SK-N-MC (cell line): ENCODE results near the genes ABCF2 and SMARCD3.

- RRBS = 9% methylated on average over 3 of the region's 12 CpGs
These were observed 6.9 kb downstream of the KCNH2 start for GRCh38 chr7:150971095-150971698.

GRCh38 chr7:150971808-150972559 lies 6.1 kb downstream of the KCNH2 start:
- RRBS = 65% methylated on average over 3 of the region's 16 CpGs

DNA sequence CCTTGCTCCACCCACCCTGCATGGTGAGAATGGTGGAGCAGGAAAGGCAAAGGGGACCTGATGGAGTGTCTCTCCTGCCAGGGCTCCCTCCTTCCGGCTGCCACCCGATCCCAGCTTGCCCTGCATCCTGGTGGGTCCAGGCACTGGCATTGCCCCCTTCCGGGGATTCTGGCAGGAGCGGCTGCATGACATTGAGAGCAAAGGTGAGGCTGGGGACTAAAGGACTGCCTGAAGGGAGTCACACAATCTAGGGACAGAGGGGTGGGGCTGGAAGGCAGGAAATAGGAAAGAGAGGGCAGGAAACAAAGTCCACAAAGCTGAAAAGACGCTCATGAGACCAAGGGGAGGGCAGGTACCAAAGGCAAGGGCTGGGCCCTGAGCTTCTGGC lies 12.0 kb downstream of the ATG9B start:
- RRBS = 69% methylated on average over 3 of the region's 5 CpGs

- RRBS = no CpG with 5 or more reads among the region's 19 CpGs
These were observed 9.4 kb downstream of the ATG9B start for GRCh38 chr7:151014698-151015534.

- RRBS = 1% methylated on average over 5 of the region's 102 CpGs
These were observed 5.9 kb downstream of the ATG9B start for GRCh38 chr7:151018085-151019074.

DNA sequence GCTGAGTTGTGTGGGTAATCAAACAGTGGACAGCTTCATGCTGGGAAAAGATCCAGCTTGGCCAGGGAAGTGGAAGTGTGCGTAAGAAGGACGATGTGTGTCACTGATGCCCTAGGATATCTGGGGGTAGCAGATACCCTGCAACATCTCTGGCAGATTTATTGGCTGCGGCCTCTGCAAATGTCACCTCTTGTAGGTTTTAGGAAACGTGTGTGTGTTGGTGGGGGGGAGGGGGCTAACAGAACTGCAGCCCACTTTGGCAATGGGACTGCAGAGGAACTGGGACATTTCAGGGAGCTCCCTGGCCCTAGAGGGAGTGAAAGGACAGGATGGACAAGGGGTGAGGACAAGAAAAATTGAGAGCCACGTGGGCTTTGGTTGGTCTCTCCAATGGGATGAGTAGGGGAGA lies 910 bp upstream of the AGAP3 start:
- RRBS = no CpG with 5 or more reads among the region's 5 CpGs

- RRBS = no CpG with 5 or more reads among the region's 2 CpGs
These were observed 1.8 kb downstream of the AGAP3 start for GRCh38 chr7:151088094-151088364.

DNA sequence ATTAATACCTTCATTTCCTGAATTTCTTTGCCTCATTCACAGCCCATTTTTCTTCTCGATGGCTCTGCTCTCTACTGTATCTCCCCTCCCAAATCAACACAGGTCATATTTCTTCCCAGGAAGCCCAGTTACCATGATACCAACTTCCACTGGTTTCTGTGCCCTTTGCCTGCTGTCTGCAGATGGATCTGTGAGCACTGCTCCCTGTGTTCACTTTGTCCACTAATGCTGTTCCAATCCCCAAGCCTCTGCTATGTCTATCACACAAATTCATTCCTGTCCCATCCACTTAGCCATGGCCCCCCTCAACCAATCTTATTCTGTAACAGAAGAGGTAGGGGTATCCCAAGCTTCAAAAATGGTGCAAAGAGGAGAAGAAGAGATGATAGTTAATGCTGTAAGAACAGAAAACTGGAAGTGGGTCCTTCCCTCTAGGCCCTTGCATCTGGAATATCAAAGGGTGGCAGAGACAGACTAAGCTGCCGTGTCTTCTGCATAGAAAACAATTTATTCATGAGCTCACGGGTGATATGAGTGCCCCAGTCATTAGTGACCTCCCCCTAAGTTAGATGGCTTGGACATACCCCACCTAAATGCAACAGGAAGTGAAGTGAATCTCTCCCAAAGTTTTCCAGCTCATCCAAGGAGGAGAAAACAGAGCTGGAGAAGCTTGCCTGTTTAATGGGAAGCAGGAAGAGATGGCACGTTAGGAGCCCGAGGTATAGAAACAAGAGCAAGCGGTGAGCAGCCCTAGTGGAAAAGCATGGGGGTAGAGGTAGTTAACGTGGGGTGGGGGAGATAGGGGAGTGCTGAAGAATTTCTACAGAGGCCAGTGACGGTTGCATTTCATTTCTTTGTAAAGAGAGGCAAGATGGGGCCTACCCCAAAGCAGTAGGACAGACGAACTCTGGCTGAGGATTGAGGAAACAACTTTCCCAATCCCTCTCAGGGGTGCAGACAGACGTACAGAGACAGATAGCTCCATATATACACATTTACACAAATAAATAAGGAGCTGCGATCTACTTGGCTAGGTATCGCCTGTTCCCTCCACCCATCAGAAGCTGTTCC lies 20.0 kb downstream of the GBX1 start:
- RRBS = no CpG with 5 or more reads among the region's 12 CpGs

DNA sequence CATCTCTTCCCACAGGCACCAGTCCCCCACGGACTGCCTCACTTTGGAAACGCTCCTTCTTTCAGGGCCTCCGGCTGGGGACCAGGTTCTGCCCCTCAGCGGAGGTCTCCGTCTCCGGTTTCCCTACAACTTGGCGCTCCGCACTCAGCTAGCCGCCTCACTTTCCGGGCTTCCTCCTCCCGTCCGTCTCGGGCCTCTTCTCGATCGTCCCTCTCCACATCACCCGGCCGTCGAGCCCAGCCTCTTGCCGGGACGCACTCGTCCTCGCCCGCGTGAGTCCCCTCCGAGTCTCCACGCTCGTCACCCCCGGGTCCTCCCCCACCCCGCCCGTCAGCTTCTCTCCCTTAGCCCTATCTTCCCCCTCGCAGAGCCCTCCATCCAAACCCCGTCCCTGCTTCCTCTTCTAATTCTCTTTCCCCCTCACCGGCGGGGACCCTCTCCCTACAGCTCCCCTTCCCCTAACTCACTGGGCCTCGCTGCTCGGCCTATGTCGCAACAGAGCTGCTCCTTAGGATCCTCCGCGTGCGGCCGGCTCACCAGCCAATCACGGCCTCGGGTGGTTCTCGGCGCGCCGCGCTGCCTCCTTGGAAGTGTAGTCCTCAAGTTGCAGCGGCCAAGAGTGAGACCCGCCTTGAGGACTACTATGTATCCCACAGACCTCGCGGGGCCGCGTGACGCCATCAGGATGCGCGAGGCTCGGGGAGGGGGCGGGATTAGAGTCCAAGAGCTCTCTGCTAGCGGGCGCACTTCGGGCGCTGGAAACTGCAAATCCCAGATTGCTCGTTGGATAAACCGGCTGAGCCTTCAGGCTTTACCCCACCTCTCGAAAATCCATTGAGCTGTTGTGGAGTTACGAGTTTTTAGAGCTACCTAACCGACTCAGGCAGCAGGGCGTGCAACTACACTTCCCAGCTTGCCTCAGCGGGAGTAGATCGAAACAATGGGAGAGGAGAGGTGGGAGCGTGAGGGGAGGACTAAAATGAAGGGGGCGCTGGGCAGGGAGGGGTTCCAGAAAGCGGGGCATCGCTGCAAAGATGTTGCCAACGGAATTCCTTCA lies at the start of gene ABCF2:
Gene ABCF2 (minus strand): TSS at position 510 of the 1,057 bp plus-strand sequence.
- RRBS = 1% methylated on average over 30 of the region's 76 CpGs

DNA sequence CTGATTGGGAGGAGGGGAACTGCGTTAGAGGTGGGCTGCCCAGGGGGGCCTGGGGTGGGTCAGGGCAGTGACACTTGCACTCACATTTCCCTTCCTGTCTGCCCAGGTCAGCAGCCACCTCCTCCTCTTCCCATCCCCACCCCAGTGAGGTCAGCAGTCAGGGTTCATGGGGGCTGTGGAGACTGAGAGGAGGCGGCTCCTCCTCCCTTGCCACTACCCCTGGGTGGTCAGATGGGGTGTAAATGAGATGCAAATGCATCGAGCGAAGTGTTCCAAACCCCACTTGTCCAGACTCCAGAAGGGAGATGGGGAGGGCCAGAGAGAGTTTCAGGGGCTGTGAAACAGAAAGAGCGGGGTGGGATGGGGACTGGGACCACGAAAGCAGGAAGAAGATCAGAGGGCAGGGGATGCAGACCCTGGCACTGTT lies 2.0 kb downstream of the SMARCD3 start:
- RRBS = no CpG with 5 or more reads among the region's 6 CpGs

GRCh38 chr7:151248494-151249014 lies at the start of gene SMARCD3:
TSS of gene SMARCD3 (minus strand) at chr7:151248694.
- RRBS = 10% methylated on average over 12 of the region's 56 CpGs

- RRBS = no CpG with 5 or more reads among the region's 11 CpGs
These were observed 22.3 kb downstream of the RHEB start for GRCh38 chr7:151497322-151497951.

DNA sequence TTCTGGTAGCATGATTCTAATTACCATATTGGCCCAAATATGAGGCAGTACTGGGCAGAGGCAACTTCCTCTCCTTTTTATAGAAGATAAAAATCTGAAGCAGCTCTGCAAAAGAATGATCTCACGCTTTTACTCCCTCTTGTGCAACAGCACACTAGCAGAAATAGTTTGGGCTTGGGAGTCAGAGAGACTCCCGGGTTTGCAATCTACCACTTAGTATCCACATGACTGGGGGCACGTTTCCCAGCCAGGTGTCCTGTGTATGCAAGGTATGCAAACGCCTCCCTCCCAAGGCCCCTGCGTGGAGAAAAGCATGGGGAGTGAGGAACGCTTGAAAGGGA lies 47.2 kb upstream of the RHEB start:
- RRBS = no CpG with 5 or more reads among the region's 6 CpGs

DNA sequence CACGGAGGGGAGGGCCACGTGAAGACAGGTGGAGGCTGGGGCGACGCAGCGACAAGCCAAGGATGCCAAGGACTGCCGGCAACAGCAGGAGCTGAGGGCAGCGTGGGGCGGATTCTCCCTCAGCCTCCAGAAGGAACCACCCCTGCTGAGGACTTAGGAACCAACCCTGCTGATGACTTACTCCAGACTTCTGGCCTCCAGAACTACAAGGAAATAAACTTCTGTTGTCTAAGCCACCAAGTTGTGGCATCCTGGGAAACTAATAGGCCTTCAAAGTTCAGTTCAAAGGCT lies 88.3 kb upstream of the RHEB start:
- RRBS = no CpG with 5 or more reads among the region's 8 CpGs

DNA sequence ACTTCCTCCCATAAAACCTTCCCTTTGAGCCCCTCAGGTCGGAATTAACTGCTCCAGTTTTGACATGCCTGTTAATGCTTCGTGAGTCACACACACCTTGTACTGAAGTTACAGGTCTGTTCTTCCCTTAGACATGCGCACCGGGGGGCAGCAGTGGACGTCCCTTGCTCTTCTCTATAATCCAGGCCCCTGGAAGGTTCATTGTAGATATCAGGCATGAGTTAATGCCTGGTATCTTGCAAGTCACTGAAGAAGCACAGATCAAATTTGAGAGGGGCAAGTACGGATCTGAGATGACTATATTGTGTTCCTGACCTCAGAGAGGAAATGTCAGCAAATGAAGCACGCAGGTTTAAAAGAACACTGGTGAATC lies 88.6 kb upstream of the RHEB start:
- RRBS = no CpG with 5 or more reads among the region's 7 CpGs

GRCh38 chr7:151695805-151696324 lies 176.2 kb upstream of the RHEB start:
- RRBS = 90% methylated on average over 9 of the region's 18 CpGs

DNA sequence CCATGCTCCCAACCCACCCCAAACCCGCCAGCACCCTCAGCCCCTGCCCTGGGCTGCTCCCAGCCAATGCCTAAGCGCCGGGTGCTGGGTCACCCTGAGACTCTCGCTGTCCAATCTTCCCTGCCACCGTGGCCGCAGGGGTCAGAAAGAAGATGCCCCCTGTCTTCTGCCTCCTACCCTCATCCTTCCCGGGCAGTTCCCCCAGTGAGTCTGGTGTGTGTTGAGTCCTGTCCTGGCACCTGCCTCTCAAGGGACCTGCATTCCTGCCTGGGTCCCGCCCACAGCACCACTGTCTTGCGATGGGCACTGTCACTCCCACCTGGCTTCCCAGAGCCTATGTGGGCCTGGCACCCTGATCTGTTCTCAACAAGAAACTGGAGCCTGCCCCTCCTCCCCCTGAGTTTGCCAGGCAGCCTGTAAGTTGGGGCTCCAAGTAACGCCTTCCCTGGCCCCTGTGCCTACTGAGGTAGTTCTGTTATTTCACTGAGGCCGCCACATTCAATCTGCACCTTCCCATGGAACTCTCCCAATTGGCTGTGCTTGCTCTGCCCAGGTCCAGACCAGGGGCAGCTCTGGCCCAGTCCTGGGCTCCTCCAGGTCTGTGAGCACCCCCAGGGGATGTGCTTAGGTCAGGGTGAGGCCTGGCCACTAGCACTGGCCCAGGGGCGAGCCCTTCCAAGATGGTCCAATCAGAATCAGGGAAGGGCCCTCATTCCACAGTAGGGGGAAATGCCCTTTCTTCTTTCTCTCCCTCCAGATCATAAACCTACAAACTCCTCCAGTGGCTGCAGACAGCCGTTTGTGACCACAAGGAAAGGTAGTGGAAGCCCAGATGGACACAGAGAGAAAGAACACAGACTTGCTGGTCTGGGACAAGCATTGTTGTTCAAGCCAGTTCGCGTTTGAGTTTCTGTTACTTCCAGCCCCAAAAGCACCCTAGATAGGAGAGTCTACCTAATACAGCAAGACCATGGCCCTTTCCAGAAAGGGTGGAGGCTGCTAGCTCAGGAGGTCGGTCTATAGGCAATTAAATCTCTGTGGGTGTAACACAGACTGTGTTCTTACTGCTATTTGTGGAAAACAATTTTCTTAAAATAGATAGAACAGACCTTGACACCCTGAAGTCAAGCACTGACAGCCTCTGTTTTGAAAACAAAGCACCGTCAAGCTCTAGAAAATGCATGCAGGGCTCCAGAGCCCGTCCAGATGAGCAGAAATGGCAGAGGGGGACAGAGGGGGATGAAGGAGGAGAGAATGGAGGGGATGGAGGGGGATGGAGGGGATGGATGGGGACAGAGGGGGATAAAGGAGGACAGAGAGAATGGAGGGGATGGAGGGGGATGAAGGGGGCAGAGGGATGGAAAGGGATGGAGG lies 157.0 kb downstream of the PRKAG2 start:
- RRBS = 96% methylated on average over 3 of the region's 18 CpGs

DNA sequence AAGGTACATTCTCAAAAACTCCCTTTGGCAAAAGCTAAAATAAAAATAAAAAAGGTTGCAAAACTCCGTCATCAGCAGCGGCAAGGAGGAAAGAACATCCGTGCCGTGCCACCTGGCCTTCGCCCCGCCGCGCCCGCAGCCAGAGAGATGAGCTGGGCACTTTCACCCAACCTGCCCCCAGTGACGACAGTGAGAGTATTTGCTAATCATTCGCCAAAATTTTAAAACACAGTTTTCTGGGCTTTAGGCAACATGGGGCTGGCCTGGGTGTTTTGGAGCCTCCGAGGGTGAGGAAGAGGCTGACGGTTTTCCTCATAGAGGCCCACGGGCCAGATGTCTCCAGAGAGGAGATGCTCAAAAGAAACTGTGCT lies 128.2 kb downstream of the PRKAG2 start:
- RRBS = no CpG with 5 or more reads among the region's 14 CpGs

DNA sequence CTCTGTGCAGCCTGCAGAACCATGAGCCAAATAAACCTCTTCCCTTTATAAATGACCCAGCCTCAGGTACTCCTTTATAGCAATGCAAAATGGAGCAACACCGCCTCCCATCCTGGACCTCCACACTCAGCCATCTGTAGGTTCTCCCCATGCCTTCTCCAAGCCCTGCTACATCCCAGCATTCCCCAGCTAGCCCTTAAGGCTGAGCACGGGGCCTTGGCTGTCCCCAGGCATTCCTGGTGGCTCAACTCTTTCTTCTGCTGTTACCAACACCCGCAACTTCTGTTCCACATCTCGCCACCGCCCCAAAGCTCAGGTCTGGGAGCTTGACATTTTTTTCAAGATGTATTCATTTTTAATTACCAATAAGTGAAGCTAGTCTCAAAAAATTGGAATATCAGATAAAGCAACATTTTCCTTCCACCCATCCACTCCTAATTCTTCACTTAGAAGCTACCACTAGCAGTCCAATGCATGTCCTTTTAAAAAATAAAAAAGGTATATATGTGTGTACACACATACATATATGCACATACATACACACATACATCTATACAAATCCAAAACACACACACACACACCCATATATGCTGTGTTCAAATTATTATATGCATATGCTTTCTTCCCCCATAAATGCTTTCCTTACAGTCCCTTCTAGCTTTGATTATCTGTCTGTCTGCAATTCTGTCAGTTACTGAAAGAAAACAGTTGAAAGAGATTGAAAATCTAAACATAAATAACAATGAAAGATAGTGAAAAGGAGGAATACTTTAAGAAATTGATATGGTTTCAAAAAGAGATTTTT lies 98.3 kb downstream of the PRKAG2 start:
- RRBS = no CpG with 5 or more reads among the region's 5 CpGs

- RRBS = no CpG with 5 or more reads among the region's 12 CpGs
These were observed 9.7 kb downstream of the PRKAG2 start for GRCh38 chr7:151867152-151867640.